Endometrial microvascular endothelial cells (primary cell): ENCODE measurements around a stretch of chr5.

- RAMPAGE, long total RNA, result no peak
Observed at GRCh38 chr5:173496037-173496635, 120.3 kb downstream of the BOD1 start.

- RAMPAGE, long total RNA, result no peak
Observed at GRCh38 chr5:173498378-173498840, 118.0 kb downstream of the BOD1 start.

- RAMPAGE, long total RNA, result no peak
Observed at GRCh38 chr5:173607916-173608454, 8.5 kb downstream of the BOD1 start.

DNA sequence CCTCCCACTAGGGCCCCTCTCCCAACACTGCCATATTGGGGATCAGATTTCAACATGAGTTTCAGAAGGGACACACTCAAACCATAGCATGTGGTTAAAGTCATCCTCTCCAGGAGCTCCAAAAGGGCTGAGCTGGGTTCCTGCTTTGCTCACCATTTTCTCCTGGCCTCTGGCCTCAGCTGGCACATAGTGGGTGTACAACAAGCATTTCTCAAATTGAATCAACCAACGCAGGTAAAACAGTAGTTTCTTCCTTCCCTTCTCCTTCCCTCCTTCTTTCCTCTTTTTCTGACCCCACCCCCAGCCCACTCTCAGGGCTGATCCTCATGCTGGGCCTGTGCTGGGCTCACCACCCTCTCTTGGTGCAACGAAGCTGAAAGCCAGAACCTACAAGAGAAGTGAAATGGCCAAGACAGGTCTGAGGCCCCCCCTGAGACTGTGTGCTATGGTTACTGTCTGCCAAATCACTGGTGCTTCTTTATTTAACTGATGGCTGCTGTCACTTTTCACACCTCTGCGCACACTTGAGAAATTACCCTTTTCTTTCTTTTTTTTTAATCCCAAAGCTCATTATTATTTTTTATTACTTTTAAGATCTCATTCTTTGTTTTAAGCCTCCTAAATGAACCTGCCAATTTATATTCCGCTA is 53.0 kb upstream of the BOD1 start:
- RAMPAGE, long total RNA, result no peak

DNA sequence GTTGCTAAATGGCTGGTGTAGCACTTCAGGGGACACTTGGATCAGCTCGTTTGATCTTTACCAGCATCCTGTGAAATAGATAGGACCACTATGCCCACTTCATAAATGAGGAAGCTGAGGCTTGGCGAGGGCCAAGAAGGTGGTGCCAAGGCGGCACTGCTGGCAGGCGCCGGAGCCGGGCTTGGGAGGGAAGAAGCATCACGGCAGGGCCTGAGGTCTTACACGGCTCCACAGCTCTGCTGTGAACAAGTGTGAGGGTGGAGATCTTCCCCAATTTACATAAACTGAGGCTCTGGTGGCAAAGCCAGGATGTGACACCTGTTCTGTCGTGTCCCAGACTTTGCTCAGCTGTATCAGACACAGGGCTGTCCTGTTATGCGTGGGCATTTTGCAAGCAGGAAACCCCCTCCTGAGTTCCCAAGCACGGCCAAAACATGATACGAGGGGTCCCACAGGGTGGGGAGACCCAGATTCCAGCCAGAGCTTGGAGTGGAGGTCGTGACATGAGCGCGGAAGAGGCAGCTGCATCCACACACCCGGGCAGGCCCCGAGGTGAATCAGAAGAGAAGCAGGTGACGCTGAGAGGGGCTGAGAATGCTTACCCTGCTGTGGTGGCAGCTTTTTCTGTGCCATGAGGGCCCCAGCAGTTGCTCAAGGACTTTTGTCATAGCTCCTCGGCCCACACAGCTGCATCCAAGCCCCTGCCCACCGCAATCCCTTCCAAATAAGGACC is 117.5 kb upstream of the BOD1 start:
- RAMPAGE, long total RNA, result no peak

DNA sequence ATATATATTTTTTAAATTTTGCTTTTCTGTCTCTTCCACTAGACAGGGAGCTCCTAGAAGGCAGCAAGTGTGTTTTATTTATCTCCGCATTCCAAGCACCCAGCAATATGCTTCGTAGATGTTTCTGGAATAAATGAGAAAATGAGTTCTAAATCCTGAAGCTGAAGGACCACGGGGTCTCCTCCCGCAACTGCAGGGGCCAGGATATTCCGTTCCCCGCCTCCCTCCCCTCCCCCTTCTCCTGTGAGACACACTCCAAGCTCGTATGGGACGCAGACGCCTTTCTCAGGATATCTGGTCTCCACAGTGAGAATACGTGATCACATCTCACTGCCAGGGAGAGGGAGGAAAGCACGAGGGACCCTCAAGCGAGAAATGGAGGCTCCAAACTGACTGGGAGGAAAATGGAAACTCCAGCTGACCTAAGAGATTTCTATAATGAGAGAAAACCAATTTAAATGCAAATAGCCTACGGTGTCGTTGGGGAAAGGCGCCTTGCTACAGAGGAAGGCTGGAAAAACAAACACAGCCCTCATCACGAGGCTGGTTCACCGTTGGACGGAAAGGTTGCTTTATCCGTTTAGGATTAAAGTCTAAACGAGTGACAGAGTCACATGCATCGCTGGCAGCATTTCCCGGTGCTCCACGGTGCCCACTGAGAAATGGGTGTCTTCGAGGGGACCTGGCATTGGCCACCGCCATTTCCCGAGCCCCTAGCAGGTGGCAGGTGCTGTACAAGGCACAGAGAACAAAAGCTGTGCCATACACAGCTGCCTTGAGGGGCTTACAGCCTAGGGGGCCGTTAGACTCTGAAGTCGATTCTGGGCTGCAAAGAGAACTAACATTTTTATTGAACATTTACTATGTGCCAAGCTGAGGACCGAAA is 117.0 kb upstream of the CPEB4 start:
- RAMPAGE, long total RNA, result no peak

DNA sequence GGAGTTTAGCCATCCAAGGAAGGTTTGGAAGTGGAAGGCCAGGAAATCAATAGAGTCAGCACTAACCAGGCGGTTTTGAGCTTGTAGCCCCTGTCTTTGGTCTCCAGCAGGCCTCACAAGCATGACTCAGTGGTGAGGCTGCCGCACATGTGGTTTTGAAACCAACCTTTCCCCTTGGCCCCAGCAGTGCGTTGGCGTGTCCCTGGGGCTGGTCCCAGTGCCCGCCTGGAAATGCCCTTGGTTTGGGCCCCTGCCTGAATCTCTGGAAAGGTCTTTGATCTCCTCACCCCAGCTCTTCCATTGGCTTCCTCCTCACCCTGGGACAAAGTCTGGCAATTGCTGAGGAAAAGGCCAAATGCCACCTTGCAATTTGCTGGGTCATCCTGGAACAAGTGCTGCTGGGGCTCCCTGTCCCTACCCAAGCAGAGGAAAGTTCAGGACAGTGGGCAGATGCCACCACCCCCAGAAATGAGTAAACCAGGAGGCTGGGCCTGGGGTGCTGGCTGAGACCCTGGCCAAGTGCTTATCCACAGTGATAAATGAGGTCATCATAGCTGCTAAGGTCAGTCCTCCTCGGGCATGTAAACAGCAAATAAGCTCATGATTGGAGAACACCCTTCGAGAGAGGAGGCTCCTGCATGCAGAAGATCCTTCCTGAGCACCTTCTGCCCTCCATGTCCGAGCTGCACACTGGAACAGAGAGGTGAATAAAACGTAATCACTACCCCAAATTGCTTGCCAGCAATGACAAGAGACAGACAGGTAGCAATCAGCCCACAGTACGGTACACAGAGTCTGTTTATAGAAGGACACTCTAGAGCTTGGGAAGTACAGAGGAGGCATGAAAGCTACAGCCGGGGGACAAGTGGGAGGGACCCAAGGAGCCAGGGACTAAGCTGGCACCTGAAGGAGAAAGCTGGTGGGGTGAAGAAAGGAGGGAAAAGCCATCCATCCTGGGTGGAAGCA is 98.9 kb upstream of the CPEB4 start:
- RAMPAGE, long total RNA, result no peak

GRCh38 chr5:173823895-173824627 is 64.1 kb upstream of the CPEB4 start:
- RAMPAGE, long total RNA, result no peak

- RAMPAGE, long total RNA, result no peak
Observed at GRCh38 chr5:173855440-173856110, 32.6 kb upstream of the CPEB4 start.

- RAMPAGE, long total RNA, result no peak
Observed at GRCh38 chr5:173885246-173886144, 2.7 kb upstream of the CPEB4 start.

DNA sequence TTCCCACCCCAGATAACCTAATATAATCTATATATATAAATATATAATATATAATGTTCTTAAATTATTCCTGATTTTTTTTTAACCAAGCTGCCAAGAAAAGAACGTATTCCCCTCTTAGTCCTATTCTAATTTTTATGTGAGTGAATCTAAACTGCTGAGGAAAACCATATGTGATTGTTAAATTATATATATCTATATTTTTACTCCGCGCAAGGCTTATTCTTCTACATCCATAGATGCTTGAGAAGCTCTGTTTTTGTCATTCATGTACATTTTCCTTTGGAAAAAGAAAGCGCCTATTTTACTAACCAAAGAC is 944 bp downstream of the CPEB4 start:
- RAMPAGE, long total RNA, result no peak

DNA sequence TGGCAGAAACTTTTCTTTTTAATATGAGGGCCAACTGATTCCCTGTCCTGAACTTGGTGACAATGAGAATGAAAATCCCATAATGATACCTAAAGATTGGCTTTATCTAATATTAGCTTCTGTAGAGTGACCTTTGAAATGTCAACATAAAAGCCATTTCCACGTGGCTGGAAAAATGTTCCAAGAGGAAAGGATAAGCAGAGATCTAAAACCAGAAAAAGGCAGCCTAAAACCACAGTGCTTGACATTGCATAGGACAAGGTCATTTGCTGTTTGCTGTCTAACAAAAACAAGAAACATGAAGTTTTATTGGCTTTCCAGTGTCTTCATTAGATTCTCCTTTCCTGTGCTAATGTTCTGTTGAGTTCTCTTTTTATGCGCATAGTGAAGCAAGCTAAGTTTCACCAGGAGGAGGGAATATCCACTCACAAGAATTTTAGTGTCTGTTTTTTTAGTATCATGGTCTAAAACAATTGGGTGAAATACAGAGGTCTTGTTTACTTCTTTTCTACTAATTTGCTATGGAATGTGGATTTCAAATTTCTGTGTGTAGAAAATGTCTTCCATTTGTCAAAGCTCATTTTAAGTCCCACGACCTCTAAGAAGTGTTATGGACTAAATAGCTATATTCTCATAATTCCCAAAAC is 44.6 kb downstream of the CPEB4 start:
- RAMPAGE, long total RNA, result no peak

GRCh38 chr5:173944505-173945134 is 44.4 kb upstream of the C5orf47 start:
- RAMPAGE, long total RNA, result no peak

- RAMPAGE, long total RNA, result no peak
Observed at GRCh38 chr5:173947187-173947607, 41.8 kb upstream of the C5orf47 start.

- RAMPAGE, long total RNA, result no peak
Observed at GRCh38 chr5:173962976-173963734, 25.8 kb upstream of the C5orf47 start.

- RAMPAGE, long total RNA, result no peak
Observed at GRCh38 chr5:173972548-173973592, 16.1 kb upstream of the C5orf47 start.

GRCh38 chr5:174145774-174146346 is 100.4 kb downstream of the NSG2 start:
- RAMPAGE, long total RNA, result no peak

- RAMPAGE, long total RNA, result no peak
Observed at GRCh38 chr5:174723436-174724062, 833 bp upstream of the MSX2 start.

- RAMPAGE, long total RNA, result no peak
Observed at GRCh38 chr5:174843730-174844006, 119.3 kb downstream of the MSX2 start.

DNA sequence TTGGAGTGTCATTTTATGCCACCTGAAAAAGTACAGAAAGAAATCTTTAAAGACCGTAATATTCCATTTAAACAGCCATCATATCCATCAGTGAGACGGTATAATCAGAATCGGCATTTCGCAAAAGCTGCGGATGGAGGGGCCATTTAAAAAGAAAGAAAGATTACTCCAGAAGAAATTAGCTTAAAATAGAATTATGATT is 198.9 kb downstream of the MSX2 start:
- RAMPAGE, long total RNA, result no peak